H1 (cell line): Measurements from ENCODE around the gene TOMM20.

DNA sequence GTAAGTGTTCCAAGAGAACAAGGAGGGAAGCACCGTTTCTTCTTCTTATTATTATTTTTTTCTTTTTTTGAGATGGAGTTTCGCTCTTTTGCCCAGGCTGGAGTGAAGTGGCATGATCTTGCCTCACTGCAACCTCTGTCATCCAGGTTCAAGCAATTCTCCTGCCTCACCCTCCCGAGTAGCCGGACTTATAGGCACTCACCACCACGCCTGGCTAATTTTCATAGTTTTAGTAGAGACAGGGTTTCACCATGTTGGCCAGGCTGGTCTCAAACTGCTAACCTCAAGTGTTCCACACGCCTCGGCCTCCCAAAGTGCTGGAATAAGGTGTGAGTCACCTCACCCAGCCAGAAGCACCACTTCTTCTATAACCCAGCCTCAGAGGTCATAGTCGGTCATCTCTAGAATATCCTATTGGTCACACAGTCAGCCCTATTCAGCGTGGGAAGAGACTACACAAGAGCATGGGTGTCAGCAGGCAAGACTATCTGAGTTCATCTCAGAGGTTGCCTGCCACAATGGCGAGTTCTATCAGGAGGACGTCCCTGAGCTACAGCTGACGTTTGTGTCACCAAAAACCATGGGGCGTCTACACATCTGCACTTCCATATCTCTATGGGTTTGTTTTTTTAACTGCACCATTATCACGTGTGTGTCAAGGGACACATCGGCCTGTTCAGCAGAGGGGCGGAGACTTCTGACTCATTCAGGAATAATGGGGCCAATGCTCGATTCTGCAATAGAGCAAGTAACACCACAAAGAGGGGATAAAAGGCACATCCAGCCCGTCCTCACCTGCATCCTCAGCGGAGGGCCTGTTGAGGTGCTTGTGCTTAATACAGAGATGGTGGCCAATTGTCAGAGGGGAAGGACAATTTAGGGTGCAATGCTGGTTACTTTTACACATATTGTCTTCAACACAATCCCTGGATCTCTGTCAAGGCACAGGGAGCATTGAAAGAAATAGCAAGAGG is 256.2 kb upstream of the IRF2BP2 start:
- RRBS, result no CpG with 5 or more reads among the region's 19 CpGs
CAGE:
- cytosol, long polyA plus RNA, result no peak
- long polyA plus RNA, result no peak
- nucleus, long polyA plus RNA, result no peak

DNA sequence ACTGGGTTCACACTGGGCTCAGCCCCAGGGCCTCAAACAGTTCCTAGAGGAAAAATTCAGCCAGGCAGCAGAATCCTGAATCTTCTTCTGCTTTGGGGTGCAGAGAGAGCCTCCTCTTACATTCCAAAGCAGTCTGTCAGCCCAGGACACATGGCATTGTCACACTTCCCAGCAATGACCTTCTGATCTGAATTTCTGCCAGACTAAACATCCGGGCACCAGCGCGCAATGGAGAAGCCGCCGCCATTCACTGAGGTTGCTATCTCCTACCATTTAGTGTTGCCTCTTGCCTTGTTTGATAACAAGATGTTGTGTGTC is 229.2 kb downstream of the TOMM20 start:
- RRBS, result no CpG with 5 or more reads among the region's 5 CpGs
CAGE:
- cytosol, long polyA plus RNA, result no peak
- long polyA plus RNA, result no peak
- nucleus, long polyA plus RNA, result no peak

DNA sequence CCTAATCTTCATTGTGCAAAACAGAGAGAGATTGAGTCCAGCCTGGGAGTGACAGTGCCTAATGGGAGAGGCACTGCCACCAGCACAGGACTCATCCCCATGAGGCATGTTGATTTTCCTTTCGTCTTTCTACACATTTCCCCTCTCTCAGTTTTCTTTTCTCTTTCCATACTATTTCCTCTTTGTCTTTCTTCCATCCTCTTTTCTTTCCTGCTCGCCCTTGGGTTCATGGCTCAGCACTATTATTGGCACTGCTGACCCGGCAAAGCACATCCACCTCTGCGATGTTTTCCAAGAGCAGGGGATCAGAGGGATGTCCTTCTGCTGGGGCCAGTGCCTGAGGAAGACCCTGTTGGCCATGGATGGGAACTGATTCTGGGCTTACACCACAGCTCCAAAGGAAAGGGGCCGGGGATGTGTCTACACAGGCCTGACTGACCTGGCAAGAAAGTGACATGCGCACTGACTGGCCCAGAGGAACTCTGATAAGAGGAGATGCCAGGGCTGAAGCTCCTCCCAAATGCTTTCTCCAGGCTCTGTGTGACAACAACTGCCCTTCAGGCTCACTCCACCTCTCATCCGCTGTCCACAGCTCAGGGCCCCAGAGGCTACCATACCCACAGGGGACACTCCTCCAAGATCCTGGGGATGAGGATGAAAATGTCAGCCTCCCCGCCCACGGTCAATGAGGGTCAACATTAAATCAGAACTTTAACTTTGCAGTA is 195.7 kb downstream of the TOMM20 start:
- RRBS, result no CpG with 5 or more reads among the region's 9 CpGs
CAGE:
- cytosol, long polyA plus RNA, result no peak
- long polyA plus RNA, result no peak
- nucleus, long polyA plus RNA, result no peak

GRCh38 chr1:234934384-234935221 is 194.0 kb downstream of the TOMM20 start:
- RRBS, result no CpG with 5 or more reads among the region's 10 CpGs
CAGE:
- cytosol, long polyA plus RNA, result no peak
- long polyA plus RNA, result no peak
- nucleus, long polyA plus RNA, result no peak

- RRBS, result no CpG with 5 or more reads among the region's 13 CpGs
CAGE:
- cytosol, long polyA plus RNA, result no peak
- long polyA plus RNA, result no peak
- nucleus, long polyA plus RNA, result no peak
Observed at GRCh38 chr1:234964041-234964767, 164.4 kb downstream of the TOMM20 start.

DNA sequence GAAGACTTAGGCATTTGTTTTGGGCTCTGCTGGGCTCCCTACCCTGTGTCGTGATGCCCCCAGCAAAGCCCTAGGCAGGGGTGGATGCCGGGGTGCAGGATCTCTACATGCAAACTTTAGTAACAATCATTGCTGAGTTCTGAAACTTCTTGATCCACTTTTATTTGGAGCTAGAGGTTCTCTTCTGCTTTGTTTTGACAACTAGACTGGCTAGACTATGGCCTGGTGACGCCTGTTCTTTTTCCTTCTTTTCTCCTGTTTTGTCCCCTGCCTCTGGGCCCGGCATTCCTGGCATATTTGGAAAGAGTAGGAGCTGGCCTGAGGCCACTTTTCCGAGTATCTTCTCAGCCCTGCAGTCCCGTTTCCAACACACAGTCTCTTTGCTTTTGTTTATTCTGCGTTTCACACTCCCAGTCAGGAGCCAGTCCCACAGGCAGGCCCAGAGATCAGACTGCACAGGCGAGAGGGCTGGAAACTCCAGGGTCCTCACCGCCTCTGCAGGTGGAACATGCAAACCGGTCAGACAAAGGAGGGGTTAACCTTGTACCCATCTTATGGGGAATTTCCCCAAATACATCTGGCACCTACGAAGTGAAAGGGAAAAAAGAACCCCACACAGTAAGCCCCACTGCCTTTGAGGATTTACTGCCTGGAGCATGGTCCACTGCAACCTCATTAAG is 141.2 kb downstream of the TOMM20 start:
- RRBS, result no CpG with 5 or more reads among the region's 11 CpGs
CAGE:
- cytosol, long polyA plus RNA, result no peak
- long polyA plus RNA, result no peak
- nucleus, long polyA plus RNA, result no peak

DNA sequence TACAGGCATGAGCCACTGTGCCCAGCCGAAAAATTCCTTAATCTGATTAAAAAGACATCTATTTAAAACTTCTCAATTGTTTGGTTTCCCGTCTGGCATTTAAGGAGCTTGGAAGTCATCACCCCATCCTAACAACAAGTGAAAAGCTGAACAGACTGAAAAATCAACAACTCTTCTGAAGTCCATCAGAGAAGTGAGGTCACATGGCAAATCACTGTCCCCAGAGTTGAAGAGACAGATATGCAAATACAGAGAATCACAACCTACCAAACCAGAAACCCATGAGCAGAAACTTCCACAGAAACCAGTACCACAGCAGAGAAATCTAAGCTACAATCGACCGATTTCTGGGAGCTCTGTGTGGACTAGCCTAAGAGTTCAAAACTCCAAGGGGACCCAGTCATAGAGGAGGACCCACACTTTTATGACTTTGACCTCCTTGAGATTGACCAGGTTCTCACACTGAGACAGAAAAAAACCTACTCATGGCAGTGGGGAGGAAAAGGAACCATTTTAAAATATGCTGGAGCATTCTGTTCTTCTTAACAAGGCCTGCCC is 93.8 kb downstream of the TOMM20 start:
- RRBS, result no CpG with 5 or more reads among the region's 4 CpGs
CAGE:
- cytosol, long polyA plus RNA, result no peak
- long polyA plus RNA, result no peak
- nucleus, long polyA plus RNA, result no peak

GRCh38 chr1:235068296-235068988 is 60.2 kb downstream of the TOMM20 start:
- RRBS, result no CpG with 5 or more reads among the region's 14 CpGs
CAGE:
- cytosol, long polyA plus RNA, result no peak
- long polyA plus RNA, result no peak
- nucleus, long polyA plus RNA, result no peak

- RRBS, result under 1% methylated on average over 10 of the region's 72 CpGs
CAGE:
- cytosol, long polyA plus RNA, result start-site peak on the minus strand at chr1:235128798-235128880, 1,839 reads
- long polyA plus RNA, result start-site peak on the minus strand at chr1:235128705-235128892, 2,118 and 3,380 reads in 2 replicates
- nucleus, long polyA plus RNA, result start-site peak on the minus strand at chr1:235128802-235128880, 1,102 reads
Observed at GRCh38 chr1:235128410-235129345, at the start of gene TOMM20. Gene TOMM20 (minus strand): TSS chr1:235128837.

- RRBS, result no CpG with 5 or more reads among the region's 5 CpGs
CAGE:
- cytosol, long polyA plus RNA, result start-site peak on the minus strand at chr1:235131682-235131765, 137 reads
- long polyA plus RNA, result start-site peak on the minus strand at chr1:235131680-235131950, 387 and 445 reads in 2 replicates
- nucleus, long polyA plus RNA, result no peak
Observed at GRCh38 chr1:235131538-235132048, 3.0 kb upstream of the TOMM20 start.

DNA sequence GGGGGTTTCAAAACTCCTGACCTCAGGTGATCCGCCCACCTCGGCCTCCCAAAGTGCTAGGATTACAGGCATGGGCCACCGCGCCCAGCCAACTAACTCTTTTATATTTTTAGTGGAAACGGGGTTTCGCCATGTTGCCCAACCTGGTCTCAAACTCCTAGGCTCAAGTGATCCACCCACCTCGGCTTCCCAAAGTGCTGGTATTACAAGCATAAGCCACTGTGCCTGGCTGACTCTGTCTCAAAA is 26.2 kb downstream of the ARID4B start:
- RRBS, result no CpG with 5 or more reads among the region's 7 CpGs
CAGE:
- cytosol, long polyA plus RNA, result no peak
- long polyA plus RNA, result no peak
- nucleus, long polyA plus RNA, result no peak

- RRBS, result no CpG with 5 or more reads among the region's 4 CpGs
CAGE:
- cytosol, long polyA plus RNA, result no peak
- long polyA plus RNA, result no peak
- nucleus, long polyA plus RNA, result no peak
Observed at GRCh38 chr1:235527035-235527553, 22.8 kb upstream of the B3GALNT2 start.

DNA sequence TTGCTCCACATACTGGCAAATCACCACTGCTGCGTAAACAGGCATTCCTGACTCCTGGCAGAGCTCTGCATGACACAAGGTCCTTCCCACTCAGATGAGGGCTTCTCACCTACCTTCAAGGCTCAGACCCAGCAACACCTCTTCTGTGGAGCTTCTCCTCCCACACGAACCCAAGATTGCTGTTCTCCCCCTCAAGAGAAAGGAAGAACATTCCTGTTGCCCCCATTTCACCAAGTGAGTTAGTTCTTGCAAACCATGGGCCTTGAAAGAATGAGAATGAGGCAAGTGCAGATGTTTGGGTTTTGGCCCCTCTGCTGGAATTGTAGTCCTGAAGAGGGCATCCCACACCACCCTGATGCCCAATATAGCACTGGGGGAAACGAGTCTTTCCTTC is 47.9 kb downstream of the LYST start:
- RRBS, result no CpG with 5 or more reads among the region's 3 CpGs
CAGE:
- cytosol, long polyA plus RNA, result no peak
- long polyA plus RNA, result no peak
- nucleus, long polyA plus RNA, result no peak

- RRBS, result no CpG with 5 or more reads among the region's 3 CpGs
CAGE:
- cytosol, long polyA plus RNA, result no peak
- long polyA plus RNA, result no peak
- nucleus, long polyA plus RNA, result no peak
Observed at GRCh38 chr1:235854276-235854811, 12.4 kb downstream of the LYST start.

DNA sequence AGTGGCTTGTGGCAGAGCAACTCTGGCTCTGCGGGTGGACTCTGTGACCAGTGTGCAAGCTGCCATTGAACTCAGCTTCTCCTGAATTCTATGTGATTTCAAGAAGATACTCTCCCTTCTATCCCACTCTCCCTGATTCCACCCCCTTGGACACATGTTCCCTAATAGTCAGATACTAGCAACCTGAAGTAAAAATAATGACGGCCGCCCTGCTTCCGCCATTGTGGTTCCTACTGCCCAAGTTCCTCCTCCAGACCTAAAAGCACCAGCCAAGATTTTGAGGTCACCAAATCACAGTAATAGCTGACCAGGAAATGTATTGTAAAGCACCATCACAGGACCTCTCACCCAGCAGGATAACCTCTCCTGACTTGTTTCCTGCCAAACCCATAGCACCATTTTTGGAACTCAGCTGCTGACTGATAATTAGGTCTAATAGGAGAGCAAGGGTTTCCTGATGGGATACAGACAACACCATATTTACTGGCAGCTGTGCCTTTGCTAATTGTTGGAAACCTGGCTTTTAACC is 11.6 kb upstream of the LYST start:
- RRBS, result no CpG with 5 or more reads among the region's 4 CpGs
CAGE:
- cytosol, long polyA plus RNA, result no peak
- long polyA plus RNA, result no peak
- nucleus, long polyA plus RNA, result no peak

- RRBS, result no CpG with 5 or more reads among the region's 6 CpGs
CAGE:
- cytosol, long polyA plus RNA, result no peak
- long polyA plus RNA, result no peak
- nucleus, long polyA plus RNA, result no peak
Observed at GRCh38 chr1:235910395-235911055, 43.8 kb upstream of the LYST start.

DNA sequence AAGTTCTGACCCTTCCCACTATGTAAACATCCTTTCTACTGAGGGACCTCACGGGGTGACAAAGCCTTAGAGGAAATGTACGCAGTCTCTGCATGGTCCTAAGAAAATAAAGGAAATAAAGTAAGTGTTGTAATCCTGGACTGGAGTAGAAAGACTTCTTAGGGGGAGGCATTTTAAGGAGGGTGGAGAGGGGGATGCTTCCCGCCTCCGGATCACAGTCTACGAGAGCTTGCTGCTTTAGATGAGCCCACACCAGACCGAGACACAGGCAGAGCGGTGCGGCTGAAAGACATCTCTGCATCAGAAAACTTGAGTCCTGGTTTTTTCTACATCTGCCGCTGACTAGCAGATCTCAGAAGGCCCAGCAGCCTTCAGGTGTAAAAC is 22.3 kb upstream of the GPR137B start:
- RRBS, result no CpG with 5 or more reads among the region's 9 CpGs
CAGE:
- cytosol, long polyA plus RNA, result no peak
- long polyA plus RNA, result no peak
- nucleus, long polyA plus RNA, result no peak

DNA sequence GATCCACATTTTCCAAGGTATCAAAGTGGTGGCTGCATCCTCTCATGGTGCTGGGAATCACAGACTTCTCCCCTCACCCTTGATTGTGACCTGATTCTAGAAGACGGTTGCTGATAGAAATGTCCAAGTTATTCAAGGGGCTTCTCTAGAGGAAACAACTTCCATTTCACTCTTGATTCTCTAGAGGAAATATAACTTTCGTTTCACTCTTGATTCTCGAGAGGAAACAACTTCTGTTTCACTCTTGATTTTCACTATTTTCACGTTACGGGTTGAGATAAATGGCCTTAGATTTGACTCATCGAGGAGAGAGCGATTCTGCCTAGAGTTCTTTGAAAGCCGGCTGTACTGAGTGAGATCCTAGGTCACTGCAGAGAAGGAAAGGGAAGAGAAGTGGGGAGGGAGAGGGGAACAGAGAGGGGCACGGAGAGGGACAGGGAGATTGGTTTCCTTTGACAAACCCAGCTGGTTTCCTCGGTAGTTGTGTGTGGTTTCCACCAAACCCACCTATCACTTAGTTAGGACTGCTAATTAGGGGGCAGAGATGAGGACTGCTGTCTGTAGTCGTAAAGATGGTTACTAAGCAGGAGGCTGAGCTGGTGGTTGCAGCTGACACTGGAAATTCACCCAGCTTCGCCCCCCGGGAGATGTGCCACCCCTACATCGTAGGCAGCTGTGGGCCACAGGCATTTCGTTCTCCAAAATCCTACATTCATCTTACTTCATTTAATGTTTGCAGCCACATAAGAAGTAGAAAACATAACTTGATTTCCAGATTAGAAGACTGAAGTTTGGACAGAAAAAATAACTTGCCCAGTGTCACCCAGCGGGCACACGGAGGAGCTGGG is 21.6 kb upstream of the GPR137B start:
- RRBS, result no CpG with 5 or more reads among the region's 17 CpGs
CAGE:
- cytosol, long polyA plus RNA, result no peak
- long polyA plus RNA, result no peak
- nucleus, long polyA plus RNA, result no peak

DNA sequence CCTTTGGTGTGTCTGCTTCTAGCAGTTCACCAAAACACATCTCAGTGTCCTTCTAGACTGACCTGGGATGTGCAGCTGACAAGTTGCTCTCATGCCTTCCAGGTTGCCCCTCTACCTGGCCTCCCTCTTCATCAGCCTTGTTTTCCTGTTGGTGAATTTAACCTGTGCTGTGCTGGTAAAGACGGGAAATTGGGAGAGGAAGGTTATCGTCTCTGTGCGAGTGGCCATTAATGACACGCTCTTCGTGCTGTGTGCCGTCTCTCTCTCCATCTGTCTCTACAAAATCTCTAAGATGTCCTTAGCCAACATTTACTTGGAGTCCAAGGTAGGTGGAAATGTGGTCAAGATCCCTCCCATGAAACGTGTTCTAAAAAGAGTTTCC is 36.0 kb downstream of the GPR137B start:
- RRBS, result no CpG with 5 or more reads among the region's 7 CpGs
CAGE:
- cytosol, long polyA plus RNA, result no peak
- long polyA plus RNA, result no peak
- nucleus, long polyA plus RNA, result no peak

GRCh38 chr1:236549543-236549906 is 25.7 kb downstream of the LGALS8 start:
- RRBS, result no CpG with 5 or more reads among the region's 3 CpGs
CAGE:
- cytosol, long polyA plus RNA, result no peak
- long polyA plus RNA, result no peak
- nucleus, long polyA plus RNA, result no peak